ENCODE results near the gene COL24A1.

- PRO-cap, 2 experiments, result peak in 1 of 2 experiments; most common plus-strand start chr1:85578767 (in 1)
Observed at GRCh38 chr1:85578674-85579018, 1.9 kb upstream of the CCN1 start.

DNA sequence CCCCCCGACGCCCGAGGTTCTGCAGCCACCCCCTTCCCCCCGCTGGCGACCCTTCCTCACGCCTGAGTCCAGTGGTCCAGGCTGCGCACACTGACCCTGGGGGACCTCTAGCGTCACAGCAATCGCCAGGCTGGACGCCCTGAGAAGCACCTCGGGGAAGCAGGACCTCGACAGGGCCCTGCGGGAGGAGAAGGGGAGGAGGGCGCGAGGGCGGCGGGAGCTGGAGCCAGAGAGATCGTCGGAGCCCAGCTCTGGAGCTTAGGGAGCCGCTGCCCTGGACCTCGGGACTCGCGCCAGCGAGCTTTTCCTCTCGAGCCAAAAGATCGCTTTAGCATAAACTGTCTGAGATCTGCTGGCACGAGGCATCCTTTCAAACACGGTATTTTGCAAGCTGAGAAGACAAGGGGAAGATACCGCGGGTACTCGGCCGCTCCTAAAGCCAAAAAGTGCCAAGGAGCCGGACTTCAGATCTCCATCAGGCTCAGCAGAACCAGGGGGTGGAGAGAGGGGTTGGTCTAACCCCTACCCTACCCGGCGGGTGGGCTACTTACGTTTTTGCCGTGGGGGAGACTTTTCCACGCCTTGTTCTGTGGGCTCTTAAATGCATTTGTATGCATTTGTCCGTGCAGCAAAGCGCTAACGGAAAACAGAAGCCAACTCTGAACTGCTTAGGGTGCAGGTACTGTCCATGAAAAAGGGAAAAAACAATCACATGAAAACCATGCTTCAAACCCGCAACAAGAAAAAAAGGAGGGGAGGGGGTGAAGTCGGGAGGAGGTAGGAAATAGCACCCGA lies 585 bp downstream of the COL24A1 start:
- PRO-cap, 2 experiments, result no peak in any of the 2 experiments

DNA sequence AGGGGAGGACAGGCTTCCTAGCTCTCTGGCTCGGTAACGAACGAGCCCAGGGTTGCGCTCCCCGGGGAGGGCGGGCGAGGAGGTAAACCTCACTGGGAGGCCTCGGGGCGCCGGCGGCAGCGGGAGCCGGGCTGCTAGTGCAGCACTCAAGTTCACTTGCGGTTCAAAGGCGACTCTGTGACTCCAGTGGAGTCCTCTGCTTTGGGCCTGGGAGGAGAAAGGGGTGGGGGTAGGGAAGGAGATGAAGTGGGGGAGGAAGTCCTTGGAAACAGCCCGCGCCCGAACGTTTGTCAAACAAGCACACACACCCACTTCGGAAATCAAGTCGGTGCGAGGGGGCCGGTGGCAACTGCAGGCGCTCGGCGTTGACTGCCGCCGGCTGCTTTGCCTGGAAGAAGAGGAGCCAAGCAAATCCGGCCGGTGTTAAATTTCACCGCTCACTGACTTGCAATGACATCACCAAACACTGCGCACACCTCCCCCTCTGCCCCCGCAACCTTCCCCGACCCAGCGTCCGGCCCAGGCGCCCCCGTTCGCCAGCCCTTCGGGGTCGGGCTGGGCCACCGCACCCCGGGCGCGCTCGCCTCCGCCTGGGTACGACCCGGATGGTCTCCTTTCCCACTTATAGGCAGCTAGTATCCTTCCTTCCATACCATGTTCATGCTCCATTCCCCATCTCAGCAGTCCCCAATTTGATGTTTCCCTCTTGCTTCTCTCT lies at the start of gene COL24A1:
TSS of gene COL24A1 (minus strand) at position 188 of the 718 bp plus-strand sequence.
- PRO-cap, 2 experiments, result no peak in any of the 2 experiments

DNA sequence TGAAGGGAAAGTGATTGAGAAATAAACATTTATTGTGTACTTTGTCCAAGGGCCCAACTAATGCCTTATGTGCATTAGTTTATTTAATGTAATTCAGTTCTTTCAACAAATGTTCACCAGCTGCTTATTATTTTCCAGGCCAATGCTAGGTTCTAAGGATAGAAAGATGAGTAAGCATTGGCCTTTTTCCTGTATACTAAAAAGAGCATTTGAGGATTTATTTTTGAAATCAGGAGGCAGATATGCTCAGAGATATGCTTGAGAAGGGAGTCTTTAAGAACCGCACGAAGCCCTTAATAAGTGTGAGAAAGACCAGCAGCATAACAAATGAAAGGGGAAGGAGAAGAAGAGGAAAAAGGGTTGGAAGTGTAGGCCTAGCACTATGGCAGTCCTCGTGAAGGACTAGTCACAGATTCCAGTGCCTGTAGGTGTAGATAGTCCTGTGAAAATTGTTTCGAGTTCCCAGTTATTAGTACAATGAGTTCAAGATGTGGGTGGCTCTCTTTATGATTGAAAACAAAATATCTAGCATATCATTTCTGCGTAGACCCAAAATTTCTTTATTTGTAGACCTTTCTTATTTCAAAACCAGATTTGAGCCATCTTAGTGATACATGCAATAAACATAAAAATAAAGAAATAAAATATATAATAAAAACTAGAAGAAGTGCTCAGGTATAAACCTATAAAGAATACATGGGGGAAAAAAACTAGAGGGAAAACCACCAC lies 32.2 kb downstream of the CLCA1 start:
- PRO-cap, 2 experiments, result no peak in any of the 2 experiments

GRCh38 chr1:87131673-87132667 lies 196.7 kb upstream of the LMO4 start:
- PRO-cap, 2 experiments, result peak in 2 of 2 experiments; most common plus-strand start chr1:87131968 (in 2)

DNA sequence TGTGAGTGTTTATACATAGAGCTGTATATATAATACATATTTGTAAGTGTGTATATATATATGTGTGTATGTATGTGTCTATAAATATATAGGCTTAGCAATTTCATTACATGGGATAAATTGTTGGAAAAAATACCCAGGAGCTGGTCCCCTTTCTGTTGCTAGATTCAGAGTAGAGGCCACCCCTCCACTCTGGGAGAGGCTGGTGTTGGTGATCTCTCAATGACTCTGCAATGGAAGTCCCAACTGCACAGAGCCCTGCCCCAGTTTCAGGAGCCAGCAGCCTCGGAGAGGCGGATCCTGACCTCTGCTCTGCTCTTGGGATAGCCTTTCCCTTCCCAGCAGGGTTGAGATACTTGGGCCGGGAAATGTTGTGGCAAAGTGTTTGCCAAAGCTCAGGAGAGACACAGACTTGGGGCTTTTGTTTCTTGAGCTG lies 194.2 kb upstream of the LMO4 start:
- PRO-cap, 2 experiments, result no peak in any of the 2 experiments

DNA sequence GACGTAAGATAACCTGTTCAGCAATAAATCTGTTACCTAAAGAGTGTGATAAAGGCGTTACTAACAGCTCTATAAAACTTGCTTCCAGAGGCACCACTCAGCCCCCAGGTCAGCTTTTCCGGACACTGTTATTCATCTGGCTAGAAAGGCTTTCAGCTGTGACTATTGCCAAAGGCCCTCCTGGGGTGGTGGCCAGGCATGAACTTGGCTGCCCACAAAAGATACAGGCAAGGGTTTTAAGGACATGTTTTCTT lies 639.4 kb downstream of the LMO4 start:
- PRO-cap, 2 experiments, result no peak in any of the 2 experiments

- PRO-cap, 2 experiments, result no peak in any of the 2 experiments
Observed at GRCh38 chr1:88833630-88834349, 57.6 kb downstream of the GTF2B start.

GRCh38 chr1:89010880-89011311 lies 11.8 kb downstream of the GBP3 start:
- PRO-cap, 2 experiments, result no peak in any of the 2 experiments

- PRO-cap, 2 experiments, result no peak in any of the 2 experiments
Observed at GRCh38 chr1:89125404-89125874, 475 bp downstream of the GBP2 start.

DNA sequence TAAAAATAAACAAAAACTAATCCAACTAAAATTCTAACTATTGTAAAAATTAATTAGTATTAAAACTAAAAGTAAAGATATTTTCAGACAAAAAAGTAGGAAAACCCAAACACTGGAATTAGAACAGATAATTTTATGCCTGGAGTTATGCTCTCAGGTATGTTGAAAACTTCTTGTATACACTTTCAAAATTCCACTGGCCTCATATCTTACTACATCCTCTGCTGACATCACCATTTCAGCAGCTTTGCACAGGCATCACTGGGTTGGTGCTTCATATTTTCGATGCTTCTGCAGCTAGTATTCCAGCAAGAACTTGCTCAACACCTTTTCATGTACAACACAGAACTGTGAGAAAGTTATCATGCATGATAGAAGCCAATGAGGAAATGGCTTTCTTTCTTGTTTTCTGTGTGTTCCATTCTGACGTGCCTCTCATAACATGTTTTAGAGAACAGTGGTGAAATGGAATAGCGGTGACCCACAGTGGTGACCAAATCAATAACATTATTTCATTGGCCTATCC lies 5.0 kb upstream of the GBP5 start:
- PRO-cap, 2 experiments, result no peak in any of the 2 experiments

- PRO-cap, 2 experiments, result no peak in any of the 2 experiments
Observed at GRCh38 chr1:89311793-89312238, 39.2 kb upstream of the GBP5 start.

- PRO-cap, 2 experiments, result peak in 2 of 2 experiments; most common plus-strand start chr1:89407684 (in 2)
Observed at GRCh38 chr1:89407139-89407900, 43.5 kb downstream of the GBP6 start.

DNA sequence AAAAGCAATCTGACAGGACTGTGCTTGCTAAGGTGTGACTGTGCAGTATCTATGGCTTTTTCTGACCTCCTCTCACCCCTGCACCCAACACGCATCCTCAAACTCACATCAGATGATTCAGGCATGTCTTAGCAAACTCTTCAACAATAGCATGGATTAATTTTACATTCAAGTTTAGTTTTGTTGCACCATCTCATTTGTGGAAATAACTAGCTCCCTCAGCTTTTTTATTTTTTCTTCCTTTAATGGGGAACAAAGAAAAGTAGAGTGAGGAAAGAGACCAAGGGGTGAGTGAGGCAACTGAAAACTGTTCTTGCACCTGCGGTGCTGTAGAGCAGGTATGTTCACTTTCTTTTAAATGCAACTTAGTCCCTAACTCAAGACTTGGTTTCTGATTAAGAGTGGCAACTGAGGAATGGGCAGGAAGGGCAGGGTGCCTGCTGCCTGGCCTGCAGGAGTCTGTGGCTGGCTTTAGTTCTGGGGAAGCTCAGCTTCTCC lies 71.3 kb upstream of the LRRC8B start:
- PRO-cap, 2 experiments, result no peak in any of the 2 experiments

DNA sequence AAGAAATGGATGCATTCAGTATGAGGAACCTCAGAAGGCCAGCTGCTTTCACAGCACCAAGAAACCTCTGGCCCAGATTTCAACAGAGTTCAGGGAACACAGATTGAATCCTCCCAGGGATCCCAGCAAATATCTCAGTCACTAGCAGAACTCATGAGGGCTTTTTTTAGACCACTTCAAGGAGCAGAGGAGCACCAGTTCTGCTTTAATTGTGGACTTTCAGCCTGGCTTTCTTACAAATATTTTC lies 6.5 kb upstream of the LRRC8B start:
- PRO-cap, 2 experiments, result no peak in any of the 2 experiments

GRCh38 chr1:89687109-89687719 lies 54.3 kb downstream of the LRRC8C start:
- PRO-cap, 2 experiments, result no peak in any of the 2 experiments

DNA sequence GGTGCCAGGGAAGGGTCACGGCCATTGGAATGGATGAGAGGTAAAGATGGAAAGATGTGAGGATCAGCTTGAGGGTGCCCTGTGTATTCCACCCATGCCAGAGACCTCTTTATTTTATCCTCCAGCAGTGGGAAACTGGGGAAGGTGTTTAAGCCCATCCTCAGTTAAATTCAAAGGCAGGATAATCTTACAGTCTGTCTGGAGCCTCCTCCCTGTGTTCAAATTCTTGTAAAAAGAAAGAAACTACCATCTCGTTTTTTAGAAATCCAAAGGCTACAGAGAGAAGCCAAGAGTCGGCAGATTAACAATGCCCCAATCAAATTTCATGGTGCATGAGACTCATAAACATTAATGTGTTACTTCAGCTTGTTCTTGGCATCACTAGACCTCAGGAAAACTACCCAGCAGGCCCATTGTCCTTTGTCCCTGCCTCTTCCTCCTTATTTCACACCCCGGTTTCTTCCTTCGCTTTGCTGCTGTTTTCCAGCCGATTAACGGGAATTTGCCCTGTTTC lies 93.1 kb upstream of the LRRC8D start:
- PRO-cap, 2 experiments, result no peak in any of the 2 experiments

DNA sequence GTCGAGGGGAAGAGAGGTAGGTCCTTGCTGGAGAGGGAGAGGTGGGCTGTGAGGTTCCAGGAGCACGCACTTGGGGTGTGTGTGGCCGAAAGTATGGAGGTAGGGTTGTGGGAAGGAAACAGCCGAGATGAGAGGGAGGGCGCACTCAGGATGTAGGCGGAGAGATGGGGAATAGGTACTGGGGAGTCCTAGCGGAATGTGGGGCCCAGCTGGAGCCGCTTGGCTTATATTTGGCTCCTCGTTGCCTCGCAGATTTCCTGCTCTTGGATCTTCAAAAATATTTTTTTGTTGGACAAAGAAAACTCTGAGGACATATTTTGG lies 1.3 kb downstream of the LRRC8D start:
- PRO-cap, 2 experiments, result no peak in any of the 2 experiments

- PRO-cap, 2 experiments, result no peak in any of the 2 experiments
Observed at GRCh38 chr1:89836766-89837449, 16.1 kb downstream of the LRRC8D start.

- PRO-cap, 2 experiments, result no peak in any of the 2 experiments
Observed at GRCh38 chr1:90012558-90013359, 17.8 kb downstream of the ZNF326 start.